SK-MEL-5 (cell line): ENCODE measurements around the gene STK4.

GRCh38 chr20:43916279-43917202 is 1.9 kb downstream of the TOX2 start:
RAMPAGE:
- cytosol, long total RNA = no peak
- long total RNA = no peak
- nucleus, long total RNA = no peak

GRCh38 chr20:44001537-44001888 is 86.9 kb downstream of the TOX2 start:
RAMPAGE:
- cytosol, long total RNA = no peak
- long total RNA = no peak
- nucleus, long total RNA = no peak

DNA sequence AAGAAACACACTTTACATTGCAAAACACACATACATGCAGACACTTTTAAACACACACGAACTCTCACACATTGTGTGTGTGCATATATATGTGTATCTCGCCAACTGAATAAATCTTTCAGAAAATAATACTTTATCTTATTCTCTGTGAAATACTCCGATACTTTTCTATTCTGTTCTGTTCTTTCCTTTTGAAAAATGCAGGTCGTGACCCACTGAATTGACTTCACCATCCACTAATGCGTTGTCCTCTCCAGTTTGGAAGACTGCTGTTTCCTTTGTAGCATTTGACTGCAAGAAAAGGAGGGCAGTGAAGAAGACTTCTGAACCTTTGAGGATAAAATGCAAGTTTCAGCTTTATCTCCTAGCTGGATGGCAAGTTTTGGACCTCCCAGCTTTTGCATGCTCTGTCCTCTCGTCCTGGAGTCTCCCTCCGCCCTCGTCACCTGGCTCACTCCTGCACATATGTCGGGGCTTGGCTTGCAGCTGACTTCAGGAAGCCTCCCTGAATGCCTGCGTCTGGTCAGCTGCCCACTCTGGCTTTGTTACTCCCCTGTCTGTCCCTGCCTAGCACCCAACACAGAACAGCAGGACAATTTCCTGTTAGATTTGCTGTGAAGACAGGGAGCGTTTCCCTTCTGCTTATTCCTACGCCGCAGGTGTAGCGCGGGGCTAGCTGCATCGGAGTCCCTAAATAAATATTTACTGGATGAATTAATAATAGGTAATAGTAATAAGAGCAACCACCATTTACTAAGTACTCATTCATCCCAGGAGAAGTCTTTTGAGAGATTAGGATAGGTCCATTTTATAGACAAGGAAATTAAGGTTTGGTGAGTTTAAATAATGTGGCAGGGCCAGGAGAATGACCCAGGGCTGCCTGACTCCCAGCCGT is 5.5 kb downstream of the JPH2 start:
RAMPAGE:
- cytosol, long total RNA = no peak
- long total RNA = no peak
- nucleus, long total RNA = no peak

GRCh38 chr20:44195472-44196434 is 8.8 kb upstream of the JPH2 start:
RAMPAGE:
- cytosol, long total RNA = no peak
- long total RNA = no peak
- nucleus, long total RNA = no peak

DNA sequence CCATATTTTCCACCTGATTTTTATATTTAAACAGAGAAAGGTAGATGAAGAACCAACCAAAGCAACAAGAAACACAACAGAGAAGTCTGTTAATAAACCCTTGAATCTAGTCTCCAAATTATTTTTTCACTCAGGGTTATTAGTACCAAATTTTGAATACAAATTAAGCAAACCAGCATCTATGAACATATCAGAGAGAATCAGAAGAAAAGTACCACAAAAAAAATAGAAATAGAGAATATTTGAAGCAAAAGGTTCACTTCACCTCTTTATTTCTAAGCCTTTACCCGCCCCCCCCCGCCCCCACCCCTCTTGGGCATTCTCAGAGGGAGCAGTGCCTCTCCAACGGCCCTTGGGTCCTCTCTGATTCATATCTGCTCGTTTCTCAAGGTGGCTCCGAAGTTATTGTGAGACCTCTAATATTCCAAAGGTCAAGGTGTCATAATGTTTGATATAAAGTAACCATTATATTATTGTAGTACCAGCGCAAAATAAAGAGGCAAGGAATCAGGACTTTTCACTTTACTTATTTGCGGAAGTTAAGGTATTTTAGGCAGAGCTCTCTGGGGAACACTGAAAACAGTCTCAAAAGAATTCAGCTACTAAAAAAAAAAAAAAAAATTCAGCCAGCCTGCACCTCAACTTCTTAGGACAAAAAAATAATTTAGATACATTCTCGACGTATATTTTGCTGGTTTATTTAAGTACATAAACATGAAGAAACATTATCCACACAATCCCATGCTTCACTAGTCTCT is 2.6 kb downstream of the OSER1 start:
RAMPAGE:
- cytosol, long total RNA = no peak
- long total RNA = no peak
- nucleus, long total RNA = no peak

RAMPAGE:
- cytosol, long total RNA = no peak
- long total RNA = no peak
- nucleus, long total RNA = no peak
These were observed 49.7 kb upstream of the TTPAL start for GRCh38 chr20:44425819-44426591.

GRCh38 chr20:44445349-44446613 is 29.9 kb upstream of the TTPAL start:
RAMPAGE:
- cytosol, long total RNA = no peak
- long total RNA = no peak
- nucleus, long total RNA = no peak

DNA sequence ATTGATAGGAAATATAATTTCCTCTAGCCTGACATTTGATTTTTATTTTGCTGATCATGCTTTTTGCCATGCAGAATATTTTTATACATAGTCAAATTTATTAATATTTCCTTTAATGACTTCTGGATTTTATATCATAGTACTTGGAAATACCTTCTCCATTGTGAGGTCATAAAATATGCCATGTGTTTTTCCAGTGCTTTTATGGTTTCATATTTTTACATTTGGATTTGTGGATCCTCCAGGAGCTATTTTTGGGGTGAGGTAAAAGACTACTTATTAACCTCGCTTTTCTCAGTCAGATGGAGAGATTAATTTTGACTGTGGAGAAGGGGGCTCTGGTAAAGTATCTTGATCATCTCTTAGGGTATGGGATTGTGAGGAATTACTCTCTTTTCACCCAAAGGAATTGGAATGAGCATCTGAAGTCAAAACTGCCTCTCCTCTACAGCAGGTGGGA is 18.5 kb upstream of the PKIG start:
RAMPAGE:
- cytosol, long total RNA = no peak
- long total RNA = no peak
- nucleus, long total RNA = no peak

RAMPAGE:
- cytosol, long total RNA = no peak
- long total RNA = no peak
- nucleus, long total RNA = no peak
These were observed 15.6 kb downstream of the PKIG start for GRCh38 chr20:44597937-44598407.

RAMPAGE:
- cytosol, long total RNA = no peak
- long total RNA = no peak
- nucleus, long total RNA = no peak
These were observed 16.1 kb downstream of the PKIG start for GRCh38 chr20:44598408-44598895.

RAMPAGE:
- cytosol, long total RNA = no peak
- long total RNA = no peak
- nucleus, long total RNA = no peak
These were observed 2.7 kb downstream of the CCN5 start for GRCh38 chr20:44717974-44718229.

GRCh38 chr20:44736080-44736605 is 9.5 kb upstream of the KCNK15 start:
RAMPAGE:
- cytosol, long total RNA = no peak
- long total RNA = no peak
- nucleus, long total RNA = no peak

DNA sequence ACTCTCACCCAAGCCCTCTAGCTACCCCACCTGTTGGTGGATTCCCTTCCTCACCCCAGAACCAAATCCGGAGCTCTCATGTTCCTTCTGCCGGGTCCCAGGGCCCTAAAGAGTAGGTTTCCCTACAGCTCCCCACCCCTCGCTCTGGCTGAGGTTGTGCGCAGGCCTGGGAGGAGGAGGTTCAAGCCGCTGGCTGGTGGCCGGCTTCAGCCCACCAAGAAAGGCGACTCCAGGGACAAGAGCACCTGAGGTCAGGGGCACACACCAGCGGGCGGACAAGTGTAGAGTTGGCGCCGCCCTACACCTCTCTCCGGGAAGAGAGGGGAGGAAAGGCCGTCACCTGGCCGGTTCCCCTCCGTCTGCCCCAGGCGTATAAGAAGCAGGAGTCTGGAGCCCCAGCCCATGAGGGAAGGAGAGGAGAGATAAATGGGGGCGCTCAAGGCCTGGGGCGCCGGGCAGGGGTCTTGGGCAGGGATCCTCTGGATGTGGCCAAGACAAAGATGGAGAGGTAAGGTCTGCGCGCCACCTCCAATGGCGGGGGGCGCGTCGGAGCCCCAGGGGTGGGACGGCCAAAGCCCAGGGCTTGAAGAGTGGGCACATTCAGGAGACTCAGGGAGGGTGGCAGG is 988 bp downstream of the RIMS4 start:
RAMPAGE:
- cytosol, long total RNA = no peak
- long total RNA = no peak
- nucleus, long total RNA = no peak

GRCh38 chr20:44966163-44967261 is at the start of gene STK4:
Gene STK4 (plus strand): TSS chr20:44966512.
RAMPAGE:
- cytosol, long total RNA = start-site peak on the minus strand at chr20:44966366-44966402, 16 and 18 reads in 2 replicates; start-site peak on the plus strand at chr20:44966510-44966544, 453 and 440 reads in 2 replicates
- long total RNA = start-site peak on the plus strand at chr20:44966501-44966539, 287 and 381 reads in 2 replicates
- nucleus, long total RNA = start-site peak on the plus strand at chr20:44966501-44966543, 358 and 150 reads in 2 replicates

GRCh38 chr20:45293028-45294180 is 13.2 kb upstream of the RBPJL start:
RAMPAGE:
- cytosol, long total RNA = no peak
- long total RNA = no peak
- nucleus, long total RNA = no peak

DNA sequence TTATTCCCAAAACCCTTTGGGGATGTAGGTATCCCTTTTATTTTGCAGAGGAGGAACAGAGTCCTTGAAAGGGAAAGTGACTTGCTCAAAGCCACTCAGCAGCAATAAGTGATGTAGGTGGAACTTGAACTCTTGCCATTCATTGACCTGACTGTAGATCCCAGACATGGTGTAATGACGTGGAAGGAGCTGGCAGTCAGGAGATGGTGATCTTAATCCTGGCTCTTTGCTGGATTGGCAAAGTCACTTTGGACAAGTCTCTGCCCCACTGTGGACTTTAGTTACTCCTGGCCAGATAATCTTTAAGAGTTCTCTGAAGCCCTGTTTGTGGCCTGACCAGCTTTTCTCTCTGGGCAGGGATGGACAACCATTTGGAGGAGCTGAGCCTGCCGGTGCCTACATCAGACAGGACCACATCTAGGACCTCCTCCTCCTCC is 1.5 kb downstream of the DBNDD2 start:
RAMPAGE:
- cytosol, long total RNA = no peak
- long total RNA = no peak
- nucleus, long total RNA = no peak

GRCh38 chr20:45410614-45411534 is 2.8 kb downstream of the DBNDD2 start:
RAMPAGE:
- cytosol, long total RNA = no peak
- long total RNA = no peak
- nucleus, long total RNA = no peak

RAMPAGE:
- cytosol, long total RNA = no peak
- long total RNA = no peak
- nucleus, long total RNA = no peak
These were observed 3.5 kb downstream of the PIGT start for GRCh38 chr20:45419302-45419957.

DNA sequence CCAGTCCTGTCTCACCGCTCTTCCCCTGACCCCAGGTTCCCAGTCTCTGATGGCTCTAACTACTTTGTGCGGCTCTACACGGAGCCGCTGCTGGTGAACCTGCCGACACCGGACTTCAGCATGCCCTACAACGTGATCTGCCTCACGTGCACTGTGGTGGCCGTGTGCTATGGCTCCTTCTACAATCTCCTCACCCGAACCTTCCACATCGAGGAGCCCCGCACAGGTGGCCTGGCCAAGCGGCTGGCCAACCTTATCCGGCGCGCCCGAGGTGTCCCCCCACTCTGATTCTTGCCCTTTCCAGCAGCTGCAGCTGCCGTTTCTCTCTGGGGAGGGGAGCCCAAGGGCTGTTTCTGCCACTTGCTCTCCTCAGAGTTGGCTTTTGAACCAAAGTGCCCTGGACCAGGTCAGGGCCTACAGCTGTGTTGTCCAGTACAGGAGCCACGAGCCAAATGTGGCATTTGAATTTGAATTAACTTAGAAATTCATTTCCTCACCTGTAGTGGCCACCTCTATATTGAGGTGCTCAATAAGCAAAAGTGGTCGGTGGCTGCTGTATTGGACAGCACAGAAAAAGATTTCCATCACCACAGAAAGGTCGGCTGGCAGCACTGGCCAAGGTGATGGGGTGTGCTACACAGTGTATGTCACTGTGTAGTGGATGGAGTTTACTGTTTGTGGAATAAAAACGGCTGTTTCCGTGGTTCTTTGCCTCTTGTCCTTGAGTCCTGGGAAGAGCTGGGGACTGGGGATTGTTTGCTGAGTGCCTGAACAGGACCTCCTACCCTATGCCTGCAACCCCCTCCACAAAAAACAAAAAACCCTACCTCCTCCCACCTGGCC is 9.8 kb downstream of the PIGT start:
RAMPAGE:
- cytosol, long total RNA = no peak
- long total RNA = no peak
- nucleus, long total RNA = no peak

RAMPAGE:
- cytosol, long total RNA = no peak
- long total RNA = no peak
- nucleus, long total RNA = no peak
These were observed 857 bp downstream of the WFDC2 start for GRCh38 chr20:45470303-45470916.